Metanephros (tissue), 2 donors: Measurements from ENCODE around the gene ANO1.

- RAMPAGE, long total RNA = no peak
Measured at GRCh38 chr11:69296612-69296982, 2.6 kb downstream of the MYEOV start.

DNA sequence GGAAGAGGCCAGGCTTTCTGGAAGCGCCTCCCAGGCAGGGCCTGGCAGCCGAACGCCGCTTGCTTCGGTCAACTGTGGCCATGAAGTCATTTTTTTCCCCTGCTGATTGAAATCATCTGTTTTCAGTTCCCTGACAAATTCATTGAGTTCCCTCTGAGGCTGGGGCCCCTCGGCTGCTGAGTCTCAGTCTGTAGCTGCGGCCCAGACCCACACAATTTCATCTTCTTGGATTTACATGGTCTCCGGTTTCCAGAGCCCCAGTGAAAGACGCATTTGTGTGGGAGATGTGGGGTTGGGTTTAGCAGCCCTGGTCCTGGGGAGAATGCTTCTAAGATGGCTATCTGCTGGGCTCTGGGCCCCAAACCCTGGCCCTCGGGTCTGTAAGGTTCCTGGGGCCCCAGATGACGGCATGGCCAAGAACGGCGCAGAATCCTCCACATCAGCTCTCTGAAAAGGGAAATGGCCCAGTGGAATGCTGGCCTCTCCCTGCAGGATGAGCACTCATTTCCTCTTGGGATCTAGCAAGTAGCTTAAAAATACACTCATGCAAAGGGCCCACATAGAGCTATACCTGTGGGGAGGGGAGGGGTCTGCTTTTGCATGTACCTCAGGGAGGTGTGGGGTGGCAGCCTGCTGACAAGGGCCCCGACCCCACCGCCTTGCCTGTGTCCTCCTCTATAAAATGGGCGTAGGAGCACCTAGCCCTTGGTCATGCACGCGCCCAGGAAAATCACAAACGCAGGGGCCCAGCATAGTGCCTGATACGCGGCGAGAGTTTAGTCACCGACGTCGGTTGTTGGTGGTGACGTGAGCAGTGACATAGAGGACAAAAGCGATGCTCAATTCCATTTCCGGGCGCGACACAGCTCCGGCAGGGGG lies 150.0 kb downstream of the MYEOV start:
- RAMPAGE, long total RNA = no peak

DNA sequence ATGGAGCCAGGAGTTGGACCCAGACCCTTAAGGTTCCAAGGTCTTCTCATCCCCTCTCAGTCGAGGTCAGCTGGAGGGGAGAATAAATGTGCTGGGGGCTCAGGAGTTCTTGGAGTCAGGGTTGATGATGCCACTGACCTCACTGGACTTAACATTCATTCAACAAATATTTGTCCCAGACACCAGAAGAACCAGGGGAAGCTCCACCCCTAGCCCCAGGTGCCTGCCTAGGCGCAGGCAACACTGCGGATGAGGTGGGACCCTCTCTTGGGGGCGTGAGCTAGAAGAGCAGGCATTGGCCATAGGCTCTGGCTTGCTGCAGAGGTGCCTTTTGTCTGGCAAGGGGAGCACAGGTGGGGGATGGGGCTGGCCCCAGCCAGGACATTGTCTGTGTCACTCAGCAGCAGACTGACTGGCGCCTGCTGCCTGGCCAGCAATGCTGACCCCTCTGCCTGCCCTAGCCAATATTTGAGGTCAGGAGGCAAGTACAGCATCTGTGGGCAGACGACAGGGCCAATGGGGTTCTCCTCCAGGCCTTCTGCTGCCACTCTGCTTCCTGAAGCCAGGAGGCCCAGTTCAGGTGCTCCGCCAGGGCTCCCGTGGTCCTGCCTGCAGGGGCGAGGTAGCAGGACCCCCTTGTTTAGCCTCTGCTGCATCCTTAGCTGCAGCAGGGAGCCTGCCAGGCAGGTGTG lies 155.6 kb upstream of the CCND1 start:
- RAMPAGE, long total RNA = no peak

DNA sequence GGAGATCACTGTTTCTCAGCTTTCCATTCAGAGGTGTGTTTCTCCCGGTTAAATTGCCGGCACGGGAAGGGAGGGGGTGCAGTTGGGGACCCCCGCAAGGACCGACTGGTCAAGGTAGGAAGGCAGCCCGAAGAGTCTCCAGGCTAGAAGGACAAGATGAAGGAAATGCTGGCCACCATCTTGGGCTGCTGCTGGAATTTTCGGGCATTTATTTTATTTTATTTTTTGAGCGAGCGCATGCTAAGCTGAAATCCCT lies 813 bp upstream of the CCND1 start:
- RAMPAGE, long total RNA = no peak

DNA sequence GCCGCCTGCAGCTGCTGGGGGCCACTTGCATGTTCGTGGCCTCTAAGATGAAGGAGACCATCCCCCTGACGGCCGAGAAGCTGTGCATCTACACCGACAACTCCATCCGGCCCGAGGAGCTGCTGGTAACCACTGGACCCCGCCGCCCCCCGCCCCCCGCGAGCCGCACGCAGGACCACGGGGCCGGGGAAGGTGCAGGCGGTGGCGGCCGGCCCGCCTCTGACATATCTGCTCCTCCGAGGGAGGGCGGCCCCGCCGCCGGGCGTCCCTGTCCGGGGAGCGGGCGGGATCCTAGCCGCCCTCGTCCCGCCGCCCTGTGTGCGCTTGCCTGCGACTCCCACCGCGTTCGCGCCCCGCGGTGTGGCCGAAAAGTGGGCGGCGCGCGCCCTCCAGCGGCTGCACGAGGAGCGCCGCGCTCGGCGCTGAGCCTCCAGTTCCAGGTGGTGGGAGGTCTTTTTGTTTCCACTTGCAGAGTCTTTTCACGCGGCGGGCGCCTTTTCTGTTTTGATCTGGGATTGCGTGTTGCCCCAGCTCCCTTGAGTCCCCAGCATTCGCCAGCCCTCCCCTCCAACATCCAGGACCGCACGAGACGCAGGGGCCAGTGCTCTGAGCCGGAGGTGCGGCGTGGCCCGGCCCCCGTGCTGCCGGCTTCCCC lies 2.3 kb downstream of the CCND1 start:
- RAMPAGE, long total RNA = no peak

DNA sequence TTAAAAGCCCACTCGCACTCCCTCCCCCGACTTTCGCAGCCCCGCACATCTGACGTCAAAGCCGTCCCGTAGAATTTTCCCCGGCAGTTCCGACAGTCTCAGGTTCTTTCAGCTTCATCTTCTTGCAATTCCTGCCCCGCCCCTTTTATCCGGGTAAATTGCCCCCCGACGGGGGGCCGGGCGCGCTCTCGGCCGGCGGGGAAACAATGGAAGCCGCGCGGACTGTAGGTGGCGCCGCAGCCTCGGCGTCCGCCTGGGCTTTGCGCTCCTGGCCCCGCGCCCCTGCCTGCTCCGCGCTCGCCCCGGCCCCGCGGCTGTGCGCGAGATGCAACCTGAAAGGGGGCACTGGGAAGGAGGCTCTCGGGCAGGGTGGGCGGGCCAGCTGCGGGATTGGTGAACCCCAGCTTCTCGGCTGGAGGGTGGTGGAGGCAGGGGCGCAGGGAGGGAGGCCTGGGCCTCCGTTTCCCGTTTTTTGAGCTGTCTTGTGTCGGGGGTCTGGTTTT lies 761 bp upstream of the FGF19 start:
- RAMPAGE, long total RNA = no peak

DNA sequence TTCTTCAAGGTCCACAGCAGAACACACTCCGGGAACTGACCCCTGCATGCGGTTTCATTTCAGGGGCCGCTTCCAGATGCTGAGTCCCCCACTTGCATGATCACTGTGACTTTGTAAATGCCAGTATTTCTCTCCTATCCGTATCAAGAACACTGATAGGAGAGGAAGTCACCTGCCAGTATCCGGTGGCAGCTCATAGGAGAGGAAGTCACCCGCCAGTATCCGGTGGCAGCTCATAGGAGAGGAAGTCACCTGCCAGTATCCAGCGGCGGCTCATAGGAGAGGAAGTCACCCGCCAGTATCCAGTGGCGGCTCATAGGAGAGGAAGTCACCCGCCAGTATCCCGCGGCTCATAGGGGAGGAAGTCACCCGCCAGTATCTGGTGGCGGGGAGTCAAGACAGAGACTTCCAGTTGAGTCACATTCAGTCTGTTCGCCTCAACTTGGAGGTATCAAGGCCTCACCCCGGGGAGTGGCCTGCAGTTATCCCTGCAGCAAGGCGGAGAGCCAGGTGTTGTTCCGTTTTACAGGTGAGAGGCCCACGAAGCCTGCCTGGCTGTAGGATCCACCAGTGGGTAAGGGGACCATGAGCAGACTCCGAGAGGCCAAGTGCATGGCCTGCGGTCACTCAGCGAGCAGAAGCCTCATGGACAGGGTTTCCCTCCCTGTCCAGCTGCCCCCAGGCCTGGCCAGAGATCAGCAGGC lies 8.4 kb upstream of the FGF19 start:
- RAMPAGE, long total RNA = no peak

- RAMPAGE, long total RNA = no peak
Measured at GRCh38 chr11:69972260-69972823, 105.8 kb upstream of the ANO1 start.

DNA sequence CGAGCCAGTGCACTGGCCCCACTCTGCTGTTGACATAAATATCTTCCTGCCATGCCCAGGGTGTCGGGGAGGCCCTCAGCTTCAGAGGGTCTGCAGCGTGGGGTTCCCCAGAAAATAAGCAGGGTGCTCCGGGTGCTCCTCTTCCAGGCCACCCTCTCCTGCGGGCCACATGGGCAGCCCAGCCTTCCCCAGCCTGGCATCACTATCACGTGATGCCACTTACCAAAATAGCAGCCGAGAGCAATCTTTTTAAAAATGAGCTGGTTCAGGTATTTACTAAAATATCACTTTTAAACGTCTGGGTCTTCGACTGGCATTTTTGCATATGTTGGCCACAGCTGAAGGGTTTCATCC lies 94.7 kb upstream of the ANO1 start:
- RAMPAGE, long total RNA = no peak

GRCh38 chr11:70021605-70022269 lies 56.4 kb upstream of the ANO1 start:
- RAMPAGE, long total RNA = no peak

- RAMPAGE, long total RNA = no peak
Measured at GRCh38 chr11:70077694-70078715, at the start of gene ANO1. Gene ANO1, plus strand, starts transcription at chr11:70078317.

DNA sequence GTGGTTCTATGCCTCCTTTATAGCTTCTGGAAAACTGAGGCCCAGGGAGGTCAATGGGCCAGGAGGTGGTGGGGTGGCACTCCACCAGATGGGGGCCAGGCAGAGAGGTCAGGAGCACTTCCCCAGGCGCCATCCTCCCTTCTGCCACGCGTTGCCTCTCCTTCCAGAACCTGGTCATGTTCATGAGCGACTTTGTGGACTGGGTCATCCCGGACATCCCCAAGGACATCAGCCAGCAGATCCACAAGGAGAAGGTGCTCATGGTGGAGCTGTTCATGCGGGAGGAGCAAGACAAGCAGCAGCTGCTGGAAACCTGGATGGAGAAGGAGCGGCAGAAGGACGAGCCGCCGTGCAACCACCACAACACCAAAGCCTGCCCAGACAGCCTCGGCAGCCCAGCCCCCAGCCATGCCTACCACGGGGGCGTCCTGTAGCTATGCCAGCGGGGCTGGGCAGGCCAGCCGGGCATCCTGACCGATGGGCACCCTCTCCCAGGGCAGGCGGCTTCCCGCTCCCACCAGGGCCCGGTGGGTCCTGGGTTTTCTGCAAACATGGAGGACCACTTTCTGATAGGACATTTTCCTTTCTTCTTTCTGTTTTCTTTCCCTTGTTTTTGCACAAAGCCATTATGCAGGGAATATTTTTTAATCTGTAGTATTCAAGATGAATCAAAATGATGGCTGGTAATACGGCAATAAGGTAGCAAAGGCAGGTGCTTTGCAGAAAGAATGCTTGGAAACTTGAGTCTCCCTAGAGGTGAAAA lies 15.3 kb upstream of the FADD start:
- RAMPAGE, long total RNA = no peak

- RAMPAGE, long total RNA = no peak
Measured at GRCh38 chr11:70204189-70204978, 1.3 kb downstream of the FADD start.

DNA sequence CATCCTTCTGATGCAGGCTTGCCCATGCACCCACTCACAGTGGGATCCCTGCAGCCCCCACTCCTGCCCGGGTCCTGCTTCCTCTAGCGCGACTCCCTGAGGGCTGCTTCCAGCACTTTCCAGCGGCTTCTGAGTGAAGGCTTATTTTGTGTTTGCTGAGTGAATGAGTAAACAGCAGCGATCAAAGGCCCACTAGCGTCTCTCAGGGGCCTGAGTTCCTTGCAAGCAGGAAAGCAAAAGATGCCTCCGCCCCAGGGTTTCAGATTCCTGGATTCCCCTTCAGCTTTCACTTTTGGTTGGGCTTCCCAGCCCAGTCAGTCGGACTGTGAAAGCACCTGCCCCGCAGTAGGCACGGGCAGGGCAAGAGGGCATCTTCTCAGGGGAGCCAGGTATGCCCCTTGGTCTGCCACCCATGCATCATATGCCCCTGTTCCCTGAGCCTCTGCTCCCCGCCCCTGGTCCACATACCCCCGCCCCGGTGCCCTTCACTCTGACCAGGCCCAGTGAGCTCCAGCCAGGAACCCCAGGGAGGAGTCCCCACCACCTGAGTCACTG lies 9.2 kb downstream of the FADD start:
- RAMPAGE, long total RNA = no peak

GRCh38 chr11:70272004-70272630 lies 1.6 kb downstream of the PPFIA1 start:
- RAMPAGE, long total RNA = no peak

DNA sequence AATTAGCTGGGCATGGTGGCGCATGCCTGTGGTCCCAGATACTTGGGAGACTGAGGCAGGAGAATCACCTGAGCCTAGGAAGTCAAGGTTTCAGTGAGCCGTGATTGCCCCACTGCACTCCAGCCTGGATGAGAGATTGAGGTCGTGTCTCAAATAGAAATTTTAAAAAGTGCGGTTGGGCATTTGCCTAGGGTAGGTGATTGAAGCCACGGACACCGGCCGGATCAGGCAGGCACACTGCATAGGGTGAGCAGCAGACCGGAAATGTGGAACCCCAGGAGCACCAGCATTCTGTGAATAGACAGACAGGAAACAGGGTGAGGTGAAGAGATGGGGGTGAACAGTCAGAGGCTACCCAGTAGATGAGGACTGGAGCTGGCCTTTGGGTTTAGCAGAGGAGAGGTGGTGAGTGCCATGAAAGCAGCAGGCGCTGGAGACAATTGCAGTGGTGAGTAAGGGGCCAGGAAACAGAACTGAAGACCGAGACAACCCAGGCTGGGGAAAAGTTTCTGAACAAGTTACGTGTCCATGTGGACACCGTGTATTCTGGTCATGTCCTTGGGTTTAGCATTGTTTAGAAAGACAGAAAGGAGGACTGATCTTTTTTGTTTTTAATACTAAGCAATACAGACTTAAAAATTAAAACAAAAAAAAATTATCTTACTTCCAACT lies 43.5 kb downstream of the PPFIA1 start:
- RAMPAGE, long total RNA = no peak

DNA sequence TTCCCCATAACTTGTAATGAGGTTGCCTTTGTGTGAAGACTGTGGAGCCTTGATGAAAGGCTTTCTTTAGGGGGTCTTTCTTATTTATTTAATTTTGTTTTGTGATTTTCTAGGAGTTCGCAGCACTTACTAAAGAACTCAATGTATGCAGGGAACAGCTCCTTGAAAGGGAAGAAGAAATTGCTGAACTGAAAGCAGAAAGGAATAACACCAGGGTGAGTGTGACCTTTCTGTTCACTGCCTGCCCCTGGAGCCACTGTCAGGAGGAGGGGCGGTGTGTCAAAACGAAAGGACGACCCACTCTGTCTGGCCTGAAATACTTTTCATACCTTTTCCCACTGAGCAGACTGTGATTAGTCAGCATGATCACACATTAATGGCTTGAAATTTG lies 53.8 kb downstream of the PPFIA1 start:
- RAMPAGE, long total RNA = no peak

GRCh38 chr11:70326049-70326976 lies 55.8 kb downstream of the PPFIA1 start:
- RAMPAGE, long total RNA = no peak

DNA sequence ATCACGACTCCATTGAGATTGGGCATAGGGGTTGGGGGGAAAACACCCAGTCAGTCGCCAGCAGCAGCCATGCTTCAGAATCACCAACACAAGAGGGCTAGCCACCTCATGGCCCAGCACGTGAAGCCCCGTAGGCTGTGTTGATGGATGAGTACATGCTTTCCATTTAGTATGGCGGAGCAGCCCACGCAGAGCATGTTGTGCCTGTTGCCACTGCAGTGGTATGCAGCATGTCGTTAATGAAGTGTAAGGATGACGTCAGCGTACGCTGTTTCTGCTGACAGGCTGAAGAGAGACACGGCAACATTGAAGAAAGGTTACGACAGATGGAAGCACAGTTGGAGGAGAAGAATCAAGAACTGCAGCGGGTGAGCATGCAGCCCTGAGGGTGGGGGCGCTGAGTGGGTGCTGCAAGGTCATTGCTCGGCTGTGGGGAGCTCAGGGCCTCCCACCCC lies 62.7 kb downstream of the PPFIA1 start:
- RAMPAGE, long total RNA = no peak

DNA sequence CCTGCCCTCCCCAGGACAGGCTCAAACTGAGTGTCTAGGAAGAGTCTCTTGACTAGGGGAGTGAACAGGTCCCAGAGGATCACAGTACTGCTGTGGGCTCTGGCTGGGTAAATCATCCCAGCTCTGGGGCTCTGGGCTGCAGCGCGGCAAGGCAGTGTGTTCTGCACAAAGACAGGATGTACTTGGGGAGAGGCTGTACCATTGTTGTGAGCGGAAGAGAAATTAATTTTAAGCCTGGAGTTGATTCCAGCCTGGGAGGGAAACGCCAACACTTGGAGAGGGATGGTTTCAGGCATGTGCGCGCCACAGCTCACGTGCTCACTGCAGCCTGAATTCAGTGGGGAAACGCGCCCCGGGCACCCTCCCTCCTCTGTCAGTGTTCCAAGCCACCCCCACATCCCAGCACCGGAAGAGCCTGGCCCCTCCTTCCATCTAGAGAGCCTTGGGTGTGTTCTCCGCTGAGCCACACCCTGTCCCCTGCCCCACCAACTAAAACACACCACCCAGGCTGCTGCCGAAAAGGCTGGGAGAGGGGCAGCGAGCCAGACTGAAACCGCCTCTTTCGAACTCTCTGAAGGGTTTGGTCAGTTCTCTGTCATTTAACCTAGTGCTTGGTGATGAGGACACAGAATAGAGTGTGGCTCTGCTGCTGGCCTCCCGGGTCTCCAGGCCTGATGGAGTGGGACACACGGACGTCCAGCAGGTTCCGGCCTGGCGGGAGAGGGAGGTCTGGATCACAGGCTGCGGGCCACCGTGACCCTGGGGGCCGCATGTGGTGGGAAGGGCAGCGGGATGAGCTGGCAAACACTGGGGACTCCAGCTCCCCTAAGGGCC lies 230.7 kb downstream of the CTTN start:
- RAMPAGE, long total RNA = no peak